Bronchus (tissue), 1 donor: ENCODE data around the gene NT5DC2.

GRCh38 chr3:52495742-52496175 lies 621 bp downstream of the STAB1 start:
- PRO-cap: no peak

DNA sequence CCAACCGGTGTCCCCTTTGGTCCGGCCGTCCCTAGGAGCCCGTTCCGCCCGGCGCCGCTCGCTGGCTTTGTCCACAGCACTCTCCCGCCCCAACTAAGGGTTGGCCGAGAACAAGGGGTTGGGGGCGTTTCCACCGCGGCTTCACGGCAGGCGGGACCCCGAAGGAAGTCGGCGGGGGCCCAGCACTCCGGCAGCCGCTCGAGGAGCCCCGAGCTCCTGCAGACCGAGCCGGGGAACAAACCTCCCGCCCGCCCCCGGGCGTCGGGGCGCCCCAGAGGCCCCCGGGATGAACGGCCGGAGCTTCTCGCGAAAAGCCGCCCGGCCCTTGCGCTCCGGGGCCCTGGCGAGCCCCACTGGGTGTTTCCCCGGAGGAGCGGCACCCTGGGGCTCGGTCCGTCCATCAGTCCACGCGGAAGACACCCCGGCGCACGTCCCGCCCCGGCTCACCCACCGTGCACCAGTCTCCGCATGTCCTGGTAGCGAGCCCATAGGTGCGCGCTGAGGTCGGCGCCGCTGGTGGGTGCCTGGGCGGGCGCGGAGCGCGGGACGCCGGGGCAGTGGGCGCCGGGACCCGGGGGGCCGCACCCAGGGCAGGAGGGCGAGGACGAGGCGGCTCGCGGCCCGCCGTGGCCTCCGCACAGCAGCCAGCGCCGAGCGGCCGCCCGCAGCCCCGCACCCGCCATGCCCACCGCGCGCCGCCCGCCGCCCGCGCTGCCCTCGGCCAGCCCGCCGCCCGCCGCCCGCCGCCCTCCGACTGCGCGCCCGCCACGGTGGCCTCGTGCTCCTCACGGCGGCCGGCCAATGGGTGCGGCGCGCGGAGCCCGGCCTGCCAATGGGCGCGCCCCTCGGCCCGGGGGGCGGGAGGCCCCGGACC lies at the start of gene NT5DC2:
Gene NT5DC2, minus strand, starts transcription at position 803 of the 874 bp plus-strand sequence.
- PRO-cap: bidirectional peak, plus-strand start at position 185 of the sequence, minus-strand start at position 83 of the sequence; bidirectional peak, plus-strand start outside the sequence, minus-strand start at position 756 of the sequence

GRCh38 chr3:52534177-52535472 lies 968 bp upstream of the NT5DC2 start:
- PRO-cap: bidirectional peak, plus-strand start at chr3:52535114, minus-strand start at chr3:52535020

DNA sequence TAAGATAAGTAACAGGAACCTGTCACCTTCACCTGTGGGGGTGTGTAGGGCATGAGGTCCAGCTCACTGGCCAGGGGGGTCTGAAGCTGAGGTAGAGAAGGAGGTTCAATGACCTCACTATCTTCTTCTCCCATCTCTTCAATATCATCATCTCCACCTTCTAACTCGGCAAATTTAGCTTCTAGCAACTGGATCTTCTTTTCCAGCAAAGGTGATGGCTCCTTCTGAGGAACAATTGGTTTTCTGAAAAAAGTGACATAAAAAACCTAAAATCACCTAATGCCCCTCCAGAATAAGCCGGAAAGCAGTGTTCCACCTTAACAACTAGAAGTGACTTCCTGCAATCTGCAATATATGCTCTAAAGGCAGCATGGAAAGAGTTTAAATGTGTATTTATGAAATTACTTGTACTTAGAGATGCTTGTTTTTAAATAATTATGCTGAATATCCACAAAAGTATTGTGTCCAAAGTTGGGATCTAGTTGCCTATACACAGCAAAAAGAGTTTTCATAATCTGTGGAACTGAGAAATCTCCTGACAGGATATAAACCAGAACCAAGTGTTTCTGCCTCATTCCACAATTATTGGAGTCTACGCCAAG lies 26.9 kb downstream of the UQCC5 start:
- PRO-cap: no peak

GRCh38 chr3:52687399-52688465 lies 1.9 kb downstream of the GNL3 start:
- PRO-cap: no peak

GRCh38 chr3:52707253-52708308 lies 1.7 kb downstream of the SPCS1 start:
- PRO-cap: no peak

DNA sequence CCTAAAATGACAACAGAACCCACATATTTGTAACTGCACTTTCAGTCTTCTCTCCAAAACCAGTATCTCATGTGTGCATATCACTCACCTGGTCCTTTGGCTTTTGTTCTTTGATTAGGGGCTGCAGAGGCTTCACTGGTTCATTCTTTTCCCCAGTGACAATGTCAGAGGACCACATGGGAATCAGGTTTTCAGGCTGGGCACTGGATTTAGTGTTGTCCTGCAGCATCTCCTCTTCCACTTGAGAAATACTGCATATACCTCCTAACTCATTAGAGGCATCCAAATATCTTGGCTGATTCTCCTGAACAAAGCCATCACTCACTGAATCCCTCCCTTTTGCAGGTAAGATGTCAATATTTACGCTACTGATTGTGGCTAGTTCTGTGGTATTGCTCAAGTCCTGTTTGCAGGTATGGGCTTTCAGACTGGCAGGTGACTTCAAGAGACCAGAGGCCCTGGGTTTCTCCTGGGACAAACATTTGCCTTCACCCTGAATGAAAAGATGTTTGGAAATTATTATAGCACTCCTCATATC lies 18.8 kb downstream of the NEK4 start:
- PRO-cap: no peak

DNA sequence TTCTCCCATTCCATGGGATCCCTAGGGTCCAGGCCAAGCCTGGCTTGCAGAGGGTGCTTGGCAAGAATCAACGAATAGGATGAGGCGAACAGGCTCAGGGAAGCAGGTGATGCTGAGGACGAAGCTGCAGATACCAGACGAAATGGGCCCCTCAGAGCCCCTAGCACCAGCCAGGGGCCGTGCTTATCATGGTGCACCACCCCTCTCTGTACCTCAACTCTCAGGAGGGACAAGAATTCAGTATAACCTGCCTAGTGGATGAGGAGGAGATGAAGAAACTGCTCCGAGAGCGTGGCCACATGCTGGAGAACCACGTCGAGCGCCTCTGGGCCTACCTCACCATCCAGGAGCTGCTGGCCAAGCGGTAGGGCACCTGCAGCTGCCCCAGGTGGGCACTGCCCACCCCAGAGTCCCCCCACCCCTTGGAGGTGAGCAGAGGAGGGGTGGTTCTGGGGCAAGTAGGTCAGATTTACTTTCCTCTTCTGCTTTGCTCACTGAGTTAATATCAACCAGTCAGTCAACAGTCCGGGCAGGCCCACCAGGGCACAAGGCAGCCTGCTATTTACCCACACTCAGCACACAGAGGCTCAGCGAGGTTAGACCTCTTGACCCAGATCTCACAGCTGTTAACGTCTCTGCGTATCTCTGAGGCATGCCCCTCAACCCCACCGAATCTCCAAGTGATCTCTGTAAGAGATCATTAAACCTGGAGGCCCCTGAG lies 8.4 kb upstream of the ITIH3 start:
- PRO-cap: no peak

- PRO-cap: no peak
Measured at GRCh38 chr3:52795461-52795997, 933 bp downstream of the ITIH3 start.

DNA sequence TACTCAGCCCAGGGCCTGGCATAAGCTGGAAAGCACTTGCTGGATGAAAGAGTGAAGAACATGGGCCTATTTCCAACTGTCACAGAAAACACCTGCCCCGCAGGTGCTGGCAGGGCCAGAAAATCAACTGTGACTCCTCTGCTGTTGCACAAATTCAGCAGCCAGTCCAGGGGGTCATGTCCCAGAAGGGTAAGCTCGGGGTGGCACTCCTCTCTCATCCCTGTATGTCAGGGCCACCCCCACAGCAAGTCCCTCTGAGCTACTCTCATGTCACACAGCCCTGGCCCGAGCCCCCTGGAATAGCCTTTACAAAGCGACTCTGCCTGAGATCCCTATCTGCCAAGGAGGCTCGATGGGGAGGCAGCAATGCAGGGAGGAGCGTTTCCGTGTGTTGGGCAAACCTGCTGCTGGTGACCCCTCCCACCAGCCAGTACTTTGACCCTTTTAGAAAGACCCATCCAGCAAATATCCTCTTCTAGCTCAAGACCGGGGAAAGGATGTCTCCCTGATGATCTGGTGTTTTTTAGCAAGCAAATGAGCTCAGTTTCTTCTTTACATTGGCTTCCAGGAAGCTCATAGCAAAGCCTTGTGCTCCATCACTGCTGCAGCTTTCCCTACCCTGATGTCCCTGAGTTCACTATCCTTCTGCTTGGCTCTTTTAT lies 17.1 kb downstream of the ITIH3 start:
- PRO-cap: no peak

DNA sequence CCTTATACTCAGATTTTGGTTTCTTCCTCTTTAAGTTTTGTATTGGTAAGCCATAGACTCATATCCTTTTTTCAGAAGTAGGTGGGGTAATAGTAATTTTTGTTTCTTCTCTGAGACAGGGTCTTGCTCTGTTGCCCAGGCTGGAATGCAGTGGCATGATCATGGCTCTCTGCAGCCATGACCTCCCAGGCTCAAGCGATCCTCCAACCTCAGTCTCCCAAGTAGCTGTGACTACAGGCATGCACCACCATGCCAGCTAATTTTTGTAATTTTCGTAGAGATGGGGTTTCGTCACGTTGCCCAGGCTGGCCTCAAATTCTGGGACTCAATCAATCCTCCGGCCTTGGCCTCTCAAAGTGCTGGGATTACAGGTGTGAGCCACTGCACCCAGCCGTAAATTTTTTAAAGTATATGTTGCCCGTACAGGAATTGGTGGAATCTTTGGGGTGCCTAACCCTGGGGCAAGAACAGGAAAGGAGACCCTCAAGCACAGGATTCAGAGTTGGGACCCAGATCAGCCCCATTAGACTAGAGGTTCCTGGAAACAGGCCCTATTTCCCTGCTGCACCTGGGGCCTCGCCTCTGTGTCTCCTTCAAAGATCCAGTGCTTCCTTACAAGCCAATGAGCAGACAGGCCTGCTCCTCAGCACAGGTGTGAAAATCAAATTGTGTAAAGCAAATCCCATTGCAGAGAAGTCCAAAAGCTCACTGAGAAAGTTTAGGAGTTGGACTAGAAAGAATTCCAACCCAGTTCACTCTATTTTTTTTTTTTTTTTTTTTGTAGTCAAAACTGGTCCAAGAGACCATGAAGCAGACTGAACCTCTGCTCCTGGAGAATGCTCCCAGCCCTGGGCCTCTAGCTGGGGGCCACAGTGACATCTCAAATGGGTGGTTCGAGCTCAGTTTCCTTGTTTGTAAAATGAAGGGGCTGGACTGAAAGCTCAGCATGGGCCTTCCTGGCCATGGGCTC lies 17.9 kb downstream of the ITIH3 start:
- PRO-cap: no peak

DNA sequence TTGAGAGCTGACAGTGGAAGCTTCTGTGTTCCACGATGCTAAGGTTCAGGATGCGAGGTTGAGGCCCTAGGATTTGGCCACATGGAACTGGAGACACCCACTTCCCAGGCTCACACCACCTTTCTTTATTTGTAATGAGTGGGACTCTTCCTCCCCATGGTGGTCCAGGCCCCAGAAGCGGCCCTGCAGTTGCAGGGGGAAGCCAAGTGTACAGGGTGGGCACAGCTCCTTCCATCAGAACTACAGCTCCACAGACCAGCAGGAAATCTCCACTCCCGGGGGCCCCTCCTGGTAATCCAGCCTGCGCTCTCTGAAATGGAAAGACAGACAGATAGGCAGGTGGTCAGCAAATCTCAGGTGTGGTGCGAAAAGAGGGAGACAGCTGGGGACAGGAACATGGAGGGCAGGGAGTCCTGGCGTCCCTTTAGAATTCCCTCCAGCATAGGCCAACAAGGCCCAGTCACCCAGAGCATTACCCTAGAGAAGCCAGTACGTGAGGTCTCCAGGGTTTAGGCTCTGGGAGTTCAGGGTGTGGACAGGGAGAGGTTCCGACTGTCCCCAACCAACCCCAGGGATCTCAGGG lies 17.2 kb downstream of the ITIH4 start:
- PRO-cap: no peak

DNA sequence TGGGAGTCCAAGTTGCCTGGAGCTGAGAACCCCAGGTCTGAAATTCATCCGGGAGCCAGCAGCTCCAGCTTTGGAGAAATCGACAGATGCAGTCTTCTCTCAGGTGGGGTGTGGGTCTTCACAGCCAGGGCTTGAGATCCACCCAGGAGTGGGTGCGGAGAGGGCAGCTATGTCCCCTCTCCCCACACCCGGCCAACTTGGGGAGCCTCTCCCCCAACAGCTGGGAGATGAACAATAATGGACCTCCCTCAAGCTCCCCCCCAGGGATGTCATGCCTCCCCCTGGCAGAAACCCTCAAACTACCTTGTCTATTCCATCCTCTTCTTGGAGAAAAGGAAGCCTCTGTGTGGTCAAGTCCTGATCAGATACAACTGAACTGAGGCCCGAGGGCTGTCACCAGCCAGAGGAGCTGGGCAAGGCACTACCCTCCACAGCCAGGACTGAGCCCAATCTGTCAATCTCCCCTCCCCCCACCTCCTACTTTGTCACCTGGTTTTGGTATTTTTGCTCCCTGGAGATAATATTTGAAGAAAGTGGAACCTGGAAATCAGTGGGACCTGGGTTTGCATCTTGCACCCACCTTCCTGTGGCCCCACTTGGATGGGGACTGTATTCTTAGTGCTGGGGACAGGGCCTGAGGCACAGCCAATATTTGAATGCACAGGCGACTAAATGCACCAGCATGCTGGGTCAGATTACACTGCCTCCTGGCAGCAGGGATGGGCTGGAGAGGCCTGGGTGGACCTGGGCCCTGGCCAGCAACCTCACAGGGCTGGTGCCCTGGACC lies 10.8 kb downstream of the ITIH4 start:
- PRO-cap: no peak

DNA sequence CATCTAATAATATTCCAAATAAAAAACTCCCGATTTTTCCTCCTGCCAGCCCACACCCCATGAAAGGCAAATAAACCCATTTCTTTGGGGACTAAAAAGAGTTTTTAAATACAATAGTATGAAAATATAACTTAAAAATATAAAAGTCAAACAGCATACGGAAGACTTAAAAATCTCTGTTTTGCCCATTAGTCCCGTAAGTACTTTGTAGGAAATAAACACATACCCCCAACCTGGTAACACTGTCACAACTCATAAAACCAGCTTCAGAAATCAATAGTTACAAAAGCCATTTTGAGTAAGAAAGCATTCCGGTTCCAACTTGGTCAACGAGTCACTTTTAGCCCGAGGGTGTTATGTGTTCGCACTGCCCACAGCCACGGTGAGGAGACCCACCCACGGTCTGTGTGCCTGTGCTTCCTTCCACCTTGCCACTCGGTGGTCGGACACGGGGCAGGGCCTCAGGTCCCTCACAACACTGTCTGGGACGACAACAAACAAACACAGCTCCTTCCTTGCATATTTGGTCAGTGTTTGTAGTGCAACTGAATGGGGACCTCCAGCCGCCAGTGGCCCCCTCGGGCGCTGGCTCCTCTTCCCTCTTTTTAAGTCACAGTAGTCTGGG lies 5.0 kb upstream of the MUSTN1 start:
- PRO-cap: no peak

DNA sequence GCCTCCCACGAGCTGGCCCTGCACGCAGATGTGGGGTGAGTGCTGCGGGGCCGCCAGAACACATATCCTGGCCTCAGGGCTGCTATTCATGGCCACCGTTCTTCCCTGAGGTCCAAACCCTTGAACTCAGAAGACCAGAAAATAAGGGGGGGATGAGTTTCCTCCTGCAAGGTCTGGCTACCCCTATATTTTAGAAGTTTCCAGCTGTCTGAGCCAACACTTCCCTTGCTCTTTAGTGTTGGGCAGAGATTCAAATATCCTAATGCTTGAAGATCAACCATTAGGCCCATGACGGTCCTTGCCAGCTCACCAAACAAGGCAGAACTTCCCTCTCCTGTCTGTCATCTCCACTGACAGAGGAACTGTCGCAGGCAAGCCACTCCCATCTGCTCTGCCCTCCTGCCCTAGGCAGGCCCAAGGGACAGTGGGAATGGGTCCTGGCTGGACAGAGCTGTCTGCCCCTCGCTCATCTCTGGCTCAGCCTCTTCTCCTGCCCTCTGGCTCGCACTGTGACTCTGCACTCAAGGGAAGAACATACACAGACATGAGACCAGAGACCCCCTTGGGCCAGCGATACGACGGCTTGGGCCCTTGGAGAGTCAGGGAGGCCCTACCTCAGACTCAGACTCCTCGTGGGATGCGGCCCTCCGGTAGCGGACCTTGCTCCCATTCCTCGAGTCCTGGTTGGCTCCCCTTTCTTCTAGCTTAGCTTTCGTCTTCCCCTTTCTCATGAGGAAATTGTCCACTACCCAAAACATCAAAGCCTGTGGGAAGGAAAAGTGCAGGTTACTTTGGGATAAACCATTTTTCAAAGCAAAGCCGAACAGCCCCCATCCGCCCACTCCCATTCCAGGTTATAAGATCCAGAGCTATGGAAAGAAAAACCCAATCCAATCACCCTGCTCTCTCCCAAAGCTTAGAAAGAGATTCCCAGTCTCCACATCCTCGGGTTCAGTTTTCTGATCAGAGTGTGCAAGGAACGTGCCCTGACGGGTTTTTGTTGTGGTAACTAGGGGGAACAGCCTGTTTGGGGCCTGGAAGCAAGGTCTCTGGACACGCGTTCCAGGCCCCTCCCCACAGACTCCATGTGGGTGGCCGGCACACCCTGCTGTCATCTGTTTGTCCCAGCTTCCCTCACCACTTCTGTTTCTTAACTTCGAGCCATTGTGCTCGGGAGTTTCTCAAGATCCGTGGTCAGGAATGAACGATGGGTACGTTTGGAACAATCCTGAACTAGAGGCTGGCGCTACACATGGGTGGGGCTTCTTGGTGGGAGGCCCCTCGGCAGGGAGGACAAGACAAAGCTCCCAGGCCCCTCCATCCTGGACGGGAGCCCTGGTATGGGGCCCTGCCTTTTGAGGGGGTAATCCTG lies 7.9 kb upstream of the MUSTN1 start:
- PRO-cap: no peak

DNA sequence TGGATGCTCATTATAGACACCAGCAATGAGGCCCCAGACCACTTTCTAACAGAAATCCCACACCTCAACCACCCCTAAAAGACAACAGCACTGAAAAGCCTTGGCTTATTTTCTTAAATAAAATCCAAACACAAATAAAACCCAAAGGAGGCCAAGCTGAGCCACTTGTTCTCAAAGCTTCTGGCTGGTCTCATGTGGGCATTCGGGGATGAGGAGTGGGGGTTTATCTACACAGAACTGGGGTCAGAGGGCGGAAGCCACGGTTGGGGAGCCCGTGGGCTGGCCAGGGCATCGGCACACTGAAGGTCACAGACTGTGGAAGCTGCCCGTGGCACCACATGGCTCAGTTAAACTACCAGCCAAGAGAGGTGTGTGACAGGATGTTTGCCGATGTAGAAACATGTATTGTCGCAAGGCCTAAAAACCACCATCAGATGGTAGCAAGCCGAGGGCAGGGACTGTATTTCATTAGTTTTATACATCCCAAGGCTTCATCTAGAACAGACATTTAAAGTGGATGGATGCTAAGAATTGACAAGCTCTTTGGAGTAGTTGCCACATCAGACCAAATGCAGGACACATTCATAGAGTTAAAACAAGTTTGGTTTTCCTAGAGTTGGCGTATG lies 9.4 kb upstream of the MUSTN1 start:
- PRO-cap: no peak

- PRO-cap: no peak
Measured at GRCh38 chr3:52892610-52893392, 4.5 kb downstream of the STIMATE start.

- PRO-cap: unidirectional peak, minus-strand start at chr3:53162329
Measured at GRCh38 chr3:53162153-53162691, 1.2 kb downstream of the PRKCD start.

DNA sequence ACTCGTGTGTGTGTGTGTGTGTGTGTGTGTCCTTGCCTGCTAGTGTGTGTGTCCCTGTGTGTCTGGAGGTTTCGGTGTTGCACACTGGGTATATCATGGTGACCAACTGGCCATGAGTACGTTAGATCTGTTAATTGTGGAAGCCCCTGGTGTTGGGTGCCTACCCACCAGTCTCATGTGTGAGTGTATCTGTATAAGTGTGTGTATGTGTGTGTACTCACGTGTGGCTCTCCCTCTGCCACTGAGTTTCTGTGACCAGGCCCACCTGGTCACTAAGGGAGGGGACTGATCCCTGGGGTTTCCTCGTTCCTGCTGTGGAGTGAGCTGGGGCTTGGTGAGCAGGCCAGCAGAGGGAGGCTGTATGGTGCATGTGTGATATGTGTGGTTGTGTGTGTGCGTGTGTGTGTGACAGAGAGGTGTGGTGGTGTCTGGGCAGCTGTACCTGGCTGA lies 1.7 kb downstream of the PRKCD start:
- PRO-cap: no peak

DNA sequence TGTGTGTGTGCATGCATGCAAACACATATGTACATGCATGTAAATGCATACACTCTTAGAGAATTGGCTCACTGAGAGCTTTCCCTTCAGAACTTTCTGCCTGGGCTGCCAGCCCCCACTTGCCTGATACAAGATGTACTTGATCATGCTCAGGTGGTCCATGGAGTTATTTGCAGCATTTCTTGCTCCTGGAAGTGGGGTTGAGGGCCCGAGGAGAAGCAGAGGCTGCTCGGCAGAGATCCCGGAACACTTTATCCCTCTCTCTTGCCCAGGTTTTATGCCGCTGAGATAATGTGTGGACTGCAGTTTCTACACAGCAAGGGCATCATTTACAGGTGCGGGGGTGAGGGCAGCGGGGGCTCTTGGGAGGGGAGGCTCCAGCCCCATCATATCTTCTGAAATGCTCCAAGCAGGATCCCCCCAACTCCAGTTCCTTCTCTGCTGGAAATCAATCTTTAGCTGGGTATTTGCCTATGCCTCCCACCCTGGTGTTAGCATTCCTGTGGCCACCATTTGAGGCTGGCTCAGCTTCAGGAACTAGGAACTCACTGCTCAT lies 26.1 kb downstream of the PRKCD start:
- PRO-cap: no peak